ENCODE data around the genes FBXW7, TMEM131L and TLR2.

DNA sequence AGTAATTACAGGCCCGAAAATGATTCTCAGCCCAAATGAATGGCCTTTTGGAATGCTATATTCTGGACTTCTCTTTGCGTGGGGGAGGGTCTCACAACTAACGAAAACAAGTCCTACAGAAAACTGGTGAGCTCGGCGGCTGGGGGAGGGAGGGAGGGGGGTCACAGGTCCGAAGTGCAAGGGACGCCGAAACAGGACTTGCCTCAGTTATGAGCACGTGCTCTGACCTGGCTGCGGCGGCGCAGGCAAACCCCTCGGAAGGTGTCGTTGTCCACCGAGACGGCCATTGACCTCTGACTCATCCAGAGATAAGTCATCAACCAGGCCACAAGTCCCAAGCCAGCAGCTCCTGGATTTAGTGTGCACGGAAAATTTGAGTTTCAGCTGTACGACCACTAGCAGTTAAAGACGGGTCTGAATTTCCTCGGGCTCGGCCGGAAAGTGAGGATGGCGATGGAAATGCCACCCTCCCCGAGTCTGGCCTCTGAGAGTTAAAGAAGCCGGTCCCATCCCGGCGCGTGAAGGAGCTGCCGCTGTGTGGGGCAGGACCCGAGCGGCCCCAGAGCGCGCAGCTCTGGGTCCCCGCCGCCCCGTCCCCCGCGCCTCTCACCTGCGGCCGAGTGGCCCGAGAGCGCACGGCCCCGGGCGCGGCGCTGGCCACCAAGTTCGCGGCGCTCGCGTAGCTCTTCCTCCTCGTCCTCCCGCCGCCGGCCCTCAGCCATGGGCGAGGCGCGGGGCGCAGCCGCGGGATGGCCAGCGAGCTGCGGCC is 590 bp downstream of the SH3D19 start:
- RRBS: under 1% methylated on average over 25 of the region's 64 CpGs

- RRBS: no CpG with 5 or more reads among the region's 6 CpGs
Observed at GRCh38 chr4:151402411-151402859, 6.5 kb upstream of the FHIP1A start.

- RRBS: no CpG with 5 or more reads among the region's 5 CpGs
Observed at GRCh38 chr4:151666883-151667632, 93.7 kb downstream of the GATB start.

GRCh38 chr4:151715968-151716304 is 44.9 kb downstream of the GATB start:
- RRBS: no CpG with 5 or more reads among the region's 3 CpGs

- RRBS: no CpG with 5 or more reads among the region's 1 CpG
Observed at GRCh38 chr4:151781851-151782175, 21.0 kb upstream of the GATB start.

DNA sequence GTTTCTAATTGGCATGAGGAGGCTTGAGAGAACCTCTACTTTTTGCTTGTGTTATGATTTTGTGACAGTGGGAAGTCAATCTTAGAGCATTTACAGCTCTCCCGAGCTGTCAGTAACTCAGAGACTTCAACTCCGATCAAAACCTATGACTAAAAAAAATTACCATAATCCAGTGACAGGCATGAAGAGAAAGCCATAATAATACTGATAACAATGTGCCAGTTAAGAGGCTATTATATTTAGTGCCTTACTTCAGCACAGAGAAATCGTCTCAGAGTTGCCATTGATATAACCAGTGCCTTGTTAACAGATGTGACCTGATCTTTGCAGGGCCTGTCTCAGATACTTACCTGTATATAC is 38.3 kb upstream of the GATB start:
- RRBS: no CpG with 5 or more reads among the region's 3 CpGs

DNA sequence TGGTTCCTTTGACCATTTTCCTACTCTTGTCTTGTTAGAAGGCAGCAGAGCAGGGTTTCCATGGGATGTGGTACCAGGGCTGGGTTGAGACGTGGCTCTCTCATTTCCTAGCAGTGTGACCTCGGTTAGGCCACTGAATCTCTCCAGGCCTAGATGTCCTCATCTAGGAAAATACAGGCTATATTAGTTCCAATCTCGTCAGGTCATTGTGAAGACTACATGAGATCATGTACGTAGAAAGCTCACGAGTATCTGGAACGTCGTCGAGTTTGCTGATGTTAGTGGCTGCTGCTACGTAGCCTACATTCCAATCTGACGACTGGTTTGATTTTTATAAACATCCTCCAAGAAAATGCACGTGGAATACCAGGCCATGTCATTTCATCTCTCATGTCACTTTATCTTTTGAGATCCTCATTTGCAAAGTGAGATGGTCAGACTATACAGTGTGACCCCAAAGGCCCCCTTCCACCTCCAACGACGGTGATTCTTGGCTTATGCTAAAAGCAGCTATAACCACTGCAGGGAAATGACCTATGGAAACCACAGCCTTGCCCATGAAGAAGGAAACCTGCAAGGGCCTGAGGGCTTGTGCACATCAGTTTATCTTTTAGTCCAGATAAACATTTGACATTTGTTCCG is 278.4 kb upstream of the GATB start:
- RRBS: no CpG with 5 or more reads among the region's 14 CpGs

GRCh38 chr4:152106285-152106718 is 345.5 kb upstream of the GATB start:
- RRBS: no CpG with 5 or more reads among the region's 4 CpGs

DNA sequence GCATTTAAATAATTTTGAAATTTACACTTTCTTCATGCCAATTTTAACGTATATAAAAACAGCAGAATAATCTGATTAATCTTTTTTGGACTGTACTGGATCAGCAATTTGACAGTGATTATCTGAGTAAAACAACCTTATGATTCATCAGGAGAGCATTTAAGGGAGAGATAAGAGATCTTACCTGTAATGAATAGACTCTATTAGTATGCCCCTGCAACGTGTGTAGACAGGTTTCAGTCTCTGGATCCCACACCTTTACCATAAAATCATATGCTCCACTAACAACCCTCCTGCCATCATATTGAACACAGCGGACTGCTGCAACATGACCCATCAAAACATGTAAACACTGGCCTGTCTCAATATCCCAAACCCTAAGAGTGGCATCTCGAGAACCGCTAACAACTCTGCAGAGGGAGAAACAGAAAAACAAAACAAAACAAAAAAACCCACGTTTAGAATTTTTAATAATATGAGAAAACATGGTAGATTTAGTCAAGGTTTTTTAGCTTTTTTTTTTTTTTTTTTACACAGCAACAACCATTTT is 210.0 kb downstream of the FBXW7 start:
- RRBS: no CpG with 5 or more reads among the region's 6 CpGs

- RRBS: no CpG with 5 or more reads among the region's 1 CpG
Observed at GRCh38 chr4:152507203-152507402, 28.8 kb downstream of the FBXW7 start.

GRCh38 chr4:152535959-152537070 is at the start of gene FBXW7:
Gene FBXW7, minus strand, starts transcription at chr4:152536092.
- RRBS: no CpG with 5 or more reads among the region's 77 CpGs

- RRBS: no CpG with 5 or more reads among the region's 10 CpGs
Observed at GRCh38 chr4:152991910-152992540, 55.9 kb downstream of the FHDC1 start.

- RRBS: no CpG with 5 or more reads among the region's 2 CpGs
Observed at GRCh38 chr4:153364916-153365481, 20.5 kb downstream of the MND1 start.

GRCh38 chr4:153426274-153426883 is 39.8 kb upstream of the TMEM131L start:
- RRBS: no CpG with 5 or more reads among the region's 4 CpGs

DNA sequence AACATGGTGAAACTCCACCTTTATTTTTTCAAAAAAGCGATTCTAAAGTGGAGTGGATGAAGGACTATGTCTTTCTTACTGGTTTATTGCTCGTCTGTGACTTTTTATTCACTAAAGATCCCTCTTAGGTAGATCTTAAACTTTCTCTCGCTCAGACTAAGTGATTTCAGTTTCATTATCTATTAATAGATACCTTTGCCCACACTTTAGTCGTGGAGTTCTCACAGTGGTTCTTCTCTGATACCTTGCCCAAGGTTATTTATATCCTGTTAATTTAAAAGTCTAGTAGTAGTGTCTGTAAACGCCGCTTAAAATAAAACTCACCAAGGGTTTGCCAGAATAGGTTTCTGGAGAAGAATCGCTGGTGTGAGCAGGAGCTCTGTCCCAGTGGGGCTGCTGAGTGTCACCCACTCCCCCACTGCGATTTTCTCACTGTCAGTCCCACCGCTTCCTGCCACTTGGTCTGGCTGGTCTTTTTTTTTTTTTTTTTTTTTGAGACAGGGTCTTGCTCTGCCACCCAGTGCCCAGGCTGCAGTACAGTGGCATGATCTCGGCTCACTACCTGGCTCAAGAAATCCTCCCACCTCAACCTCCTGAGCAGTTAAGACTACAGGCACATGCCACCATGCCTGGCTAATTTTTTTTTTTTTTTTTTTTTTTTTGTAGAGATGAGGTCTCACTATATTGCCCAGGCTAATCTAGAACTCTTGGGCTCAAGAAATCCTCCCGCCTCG is 26.8 kb upstream of the TMEM131L start:
- RRBS: no CpG with 5 or more reads among the region's 12 CpGs

DNA sequence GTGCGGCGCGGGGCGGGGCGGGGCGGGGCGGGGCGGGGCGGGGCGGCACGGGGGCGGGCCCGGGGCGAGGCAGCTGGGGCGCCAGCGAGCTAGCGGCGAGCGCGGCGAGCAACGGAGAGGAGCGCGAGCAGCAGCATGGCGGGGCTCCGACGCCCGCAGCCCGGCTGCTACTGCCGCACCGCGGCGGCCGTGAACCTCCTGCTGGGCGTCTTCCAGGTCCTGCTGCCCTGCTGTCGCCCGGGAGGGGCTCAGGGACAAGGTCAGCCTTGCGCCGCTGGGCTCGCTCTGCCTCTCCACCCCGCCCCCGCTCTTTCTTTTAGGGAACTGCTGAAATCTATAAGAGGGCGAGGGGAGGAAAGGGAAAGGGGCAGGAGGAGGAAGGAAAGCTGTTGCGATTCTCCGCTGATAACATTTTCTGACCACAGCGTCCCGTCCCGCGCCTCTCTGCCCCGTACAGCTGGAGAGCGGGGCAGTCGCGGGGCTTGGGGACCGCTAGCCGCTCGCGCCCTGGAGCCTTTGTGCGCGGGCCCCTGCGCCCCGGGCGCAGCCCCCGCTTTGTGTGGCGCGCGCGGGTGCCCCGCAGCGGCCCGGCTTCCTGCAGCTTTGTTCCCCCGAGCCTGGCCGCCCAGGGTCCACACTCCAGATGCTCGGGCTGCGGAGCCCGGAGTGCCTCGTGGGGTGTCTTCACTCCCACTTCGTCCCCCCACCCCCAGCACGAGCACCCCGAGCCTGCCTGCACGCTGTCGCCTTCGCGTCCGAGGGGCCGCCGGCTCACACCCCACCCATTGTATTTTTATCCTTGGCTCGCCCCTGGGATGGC is at the start of gene TMEM131L:
Gene TMEM131L (plus strand): TSS at position 98 of the 820 bp plus-strand sequence.
- RRBS: 2% methylated on average over 48 of the region's 87 CpGs

GRCh38 chr4:153468545-153469045 is 2.4 kb downstream of the TMEM131L start:
- RRBS: no CpG with 5 or more reads among the region's 3 CpGs

DNA sequence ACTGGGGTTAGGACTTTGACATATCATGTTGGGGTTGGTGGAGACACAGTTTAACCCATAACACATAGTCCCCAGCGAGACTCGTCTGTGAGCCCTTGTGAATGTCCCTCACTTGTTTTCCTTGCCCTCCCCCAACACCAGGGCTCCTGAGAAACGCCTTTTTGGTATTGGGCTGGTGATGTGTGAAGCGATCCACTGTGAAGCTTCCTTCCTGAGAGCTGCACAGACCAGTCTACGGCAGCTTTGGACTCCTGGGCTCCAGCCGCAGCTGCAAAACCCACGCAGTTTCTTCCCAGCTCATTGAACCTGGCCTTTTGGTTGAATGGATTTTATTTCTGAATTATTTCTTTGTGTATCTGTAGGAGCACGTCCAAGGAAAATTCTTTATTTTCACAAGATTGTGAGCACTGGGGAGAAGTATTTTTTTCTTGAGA is 22.9 kb downstream of the TMEM131L start:
- RRBS: no CpG with 5 or more reads among the region's 8 CpGs

- RRBS: no CpG with 5 or more reads among the region's 9 CpGs
Observed at GRCh38 chr4:153570134-153570605, 104.0 kb downstream of the TMEM131L start.

DNA sequence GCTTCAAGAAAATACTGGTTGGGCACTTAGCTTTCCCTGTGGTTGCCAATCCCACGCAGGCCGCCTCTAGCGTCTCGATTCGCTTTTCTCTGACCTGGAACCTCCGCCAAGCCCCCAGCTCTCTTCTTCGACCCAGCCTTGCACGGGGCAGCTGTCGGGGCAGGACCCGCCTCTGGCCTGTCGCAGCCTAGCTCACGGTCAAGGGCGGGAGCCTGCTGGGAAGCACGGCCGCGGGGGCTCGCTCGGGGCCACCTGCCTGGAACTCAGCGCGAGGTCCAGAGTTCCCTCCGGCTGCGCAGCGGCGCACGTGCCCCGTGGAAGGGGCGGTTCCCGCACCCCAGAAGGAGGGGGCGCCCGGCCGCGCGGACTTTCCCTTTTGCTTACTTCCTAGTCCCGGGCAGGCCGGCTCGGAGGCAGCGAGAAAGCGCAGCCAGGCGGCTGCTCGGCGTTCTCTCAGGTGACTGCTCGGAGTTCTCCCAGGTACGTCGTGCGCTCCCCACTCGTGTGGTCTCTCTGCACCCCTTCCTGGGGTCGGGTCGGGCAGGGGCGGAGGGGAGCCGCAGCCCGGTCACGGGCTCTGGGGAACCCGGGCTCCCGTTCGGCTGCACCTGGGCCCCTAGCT is at the start of gene TLR2:
Gene TLR2 (plus strand): TSS at position 400 of the 622 bp plus-strand sequence.
- RRBS: under 1% methylated on average over 13 of the region's 55 CpGs

Data from T47D (cell line).